GM06990 (cell line): ENCODE measurements around the genes RNF38, POLR1E and EXOSC3.

DNA sequence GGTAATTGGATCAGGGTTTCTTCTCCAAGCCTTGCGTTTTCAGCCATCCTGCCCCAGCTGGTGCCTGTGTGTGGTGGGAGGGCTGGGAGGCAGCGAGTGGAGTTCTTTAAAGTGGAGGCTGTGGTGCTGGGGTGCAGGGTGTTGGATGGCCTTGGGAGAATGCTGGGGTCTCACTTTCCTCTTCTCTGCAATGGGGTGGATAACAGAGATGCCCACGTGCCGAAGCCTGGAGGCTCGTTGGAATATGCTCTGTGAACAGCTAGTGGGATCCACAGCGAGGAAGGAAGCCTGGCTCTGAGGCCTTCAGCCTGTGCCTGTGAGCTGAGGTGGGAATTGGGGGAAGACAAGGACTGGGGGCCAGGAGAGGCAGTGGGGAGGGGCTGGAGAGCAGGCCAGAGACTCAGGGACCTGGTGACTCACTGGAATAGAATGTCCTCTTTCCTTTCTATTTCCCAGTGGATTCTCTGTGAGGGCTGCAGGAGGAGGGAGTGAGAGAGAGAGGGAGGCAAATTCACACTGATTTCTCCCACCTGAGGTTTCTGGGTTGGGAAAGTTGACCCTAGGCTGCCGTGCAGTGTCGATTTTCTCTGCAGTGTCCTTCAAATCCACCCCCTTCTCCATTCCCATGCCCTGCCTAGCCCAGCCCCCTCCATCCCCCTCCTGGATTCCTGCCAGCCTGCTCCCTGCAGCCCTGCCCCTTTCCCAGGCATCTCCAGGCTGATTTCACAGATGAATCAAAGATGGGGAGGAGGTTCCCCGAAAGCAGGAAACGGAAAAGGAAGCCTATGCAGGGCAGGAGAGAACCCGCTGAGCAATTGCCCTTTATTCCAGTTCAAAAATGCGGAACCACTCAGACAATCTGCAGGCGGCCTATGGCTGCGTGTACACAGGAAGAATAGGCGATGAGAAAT, 1.5 kb upstream of the SPAAR start:
- RRBS = no CpG with 5 or more reads among the region's 15 CpGs

- RRBS = no CpG with 5 or more reads among the region's 8 CpGs
These were observed 19.9 kb downstream of the SPAAR start for GRCh38 chr9:35929148-35929626.

DNA sequence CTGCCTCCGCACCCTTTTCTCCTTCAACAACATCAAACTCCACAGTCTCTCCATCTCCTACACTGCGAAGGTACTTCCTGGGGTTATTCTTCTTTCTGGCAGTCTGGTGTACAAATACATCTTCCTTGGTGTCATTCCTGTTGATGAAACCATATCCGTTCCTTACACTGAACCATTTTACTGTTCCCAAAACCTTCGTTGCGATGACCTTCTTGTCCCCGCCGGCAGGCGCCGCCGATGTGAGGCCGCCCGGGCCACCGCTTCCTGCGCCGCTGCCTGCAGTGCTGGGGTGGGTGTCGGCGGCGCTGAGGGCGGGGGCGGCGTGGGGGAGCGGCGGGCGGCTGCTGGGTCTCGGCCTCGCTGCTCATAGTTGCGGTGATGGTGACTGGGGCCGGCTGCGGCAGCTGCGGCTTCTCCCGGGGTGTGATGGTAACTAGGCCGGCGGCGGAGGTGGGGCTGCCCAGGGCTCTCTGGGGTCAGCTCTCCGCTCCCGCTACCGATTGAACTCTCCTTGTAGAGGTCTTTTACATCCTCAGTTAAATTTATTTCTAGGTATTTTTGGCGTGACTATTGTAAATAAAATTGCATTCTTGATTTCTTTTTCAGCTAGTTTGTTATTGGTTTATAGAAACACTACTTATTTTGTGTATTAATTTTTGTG, 14.1 kb upstream of the OR2S2 start:
- RRBS = no CpG with 5 or more reads among the region's 38 CpGs

DNA sequence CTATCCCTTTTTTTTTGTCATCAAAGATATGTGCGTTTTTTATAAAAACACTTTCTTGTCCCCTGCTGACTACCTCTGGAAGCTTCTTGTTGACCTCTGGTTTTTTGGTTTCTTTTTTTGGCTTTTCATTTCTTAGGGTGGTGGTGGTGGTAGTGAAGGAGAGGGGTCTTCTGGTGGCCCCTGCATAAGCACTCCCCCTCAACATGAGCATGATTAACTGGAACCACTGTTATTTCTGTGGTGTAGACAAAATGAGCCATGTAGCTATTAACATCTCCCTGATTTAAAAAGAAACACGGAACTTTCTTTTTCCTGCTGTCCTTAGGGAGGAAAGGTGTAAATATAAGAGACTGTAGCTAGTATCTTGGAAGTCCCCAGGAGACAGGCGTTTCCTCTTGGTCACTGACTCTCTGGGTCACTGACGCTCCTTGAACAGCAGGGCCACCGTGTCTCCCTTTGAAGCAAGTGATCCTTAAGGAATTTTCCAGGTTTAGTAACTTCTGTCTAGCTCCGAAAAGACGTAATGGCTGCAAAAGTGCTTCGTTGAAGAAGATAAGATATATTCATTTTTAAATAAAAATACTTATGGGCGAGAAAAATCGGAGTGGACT, 881 bp upstream of the CLTA start:
- RRBS = no CpG with 5 or more reads among the region's 10 CpGs

DNA sequence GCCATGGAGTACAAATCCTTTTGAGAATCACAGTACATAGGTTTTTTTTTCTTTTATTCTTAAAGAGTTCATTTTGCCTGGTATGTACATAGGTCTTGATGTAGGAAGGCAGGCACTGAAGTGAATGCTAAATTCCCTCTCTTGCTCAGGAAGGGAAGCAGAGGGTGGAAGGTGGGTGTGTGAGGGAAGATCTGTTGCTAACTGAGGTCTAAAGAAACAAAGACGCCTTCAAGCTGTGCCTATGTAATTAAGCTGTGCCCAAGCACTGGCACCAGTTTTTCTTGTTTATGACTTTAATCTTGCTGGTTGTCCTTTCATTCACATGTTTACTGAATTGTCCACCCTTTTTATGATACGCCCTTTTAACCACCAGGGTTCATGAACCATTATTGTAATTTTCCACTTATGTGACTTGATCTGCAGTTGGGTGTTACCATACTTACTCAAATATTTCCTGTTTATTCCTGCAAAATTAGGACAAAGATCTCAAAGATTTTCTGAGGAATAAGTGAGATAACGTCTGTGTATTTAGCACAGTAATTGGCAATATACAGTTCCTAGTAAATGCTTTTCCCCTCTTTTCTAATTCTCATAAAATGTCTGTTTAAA, 38.4 kb upstream of the GNE start:
- RRBS = no CpG with 5 or more reads among the region's 3 CpGs

DNA sequence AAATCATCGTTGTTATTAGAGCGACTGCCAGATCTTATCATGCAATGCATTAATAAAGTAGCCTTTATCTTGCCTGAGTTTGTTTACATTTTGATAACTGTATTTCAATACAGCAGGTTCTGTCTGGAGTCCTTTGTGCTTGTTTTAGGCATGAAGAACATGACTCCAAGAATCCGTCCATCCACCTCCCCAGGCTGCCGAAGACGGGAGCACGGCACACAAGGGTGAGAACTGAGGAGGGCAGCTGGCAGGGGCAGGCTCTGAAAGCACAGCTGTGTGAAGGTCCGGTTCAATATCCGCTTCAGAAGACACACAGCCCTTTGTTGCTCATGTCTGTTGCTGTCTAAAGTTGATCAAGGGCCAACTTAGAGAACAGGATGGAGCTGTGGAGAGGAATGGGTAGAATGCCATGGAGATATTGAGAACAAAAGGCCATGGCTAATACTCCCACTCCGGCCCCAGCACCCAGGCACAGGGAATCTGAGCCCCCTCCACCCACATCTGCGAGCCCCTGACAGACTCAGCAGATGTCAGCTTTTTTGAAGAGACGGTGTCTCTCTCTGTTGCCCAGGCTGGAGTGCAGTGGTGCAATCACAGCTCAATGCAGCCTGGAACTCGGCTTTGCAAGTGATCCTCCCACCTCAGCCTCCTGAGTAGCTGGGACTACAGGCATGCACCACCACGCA, 58.5 kb upstream of the GNE start:
- RRBS = no CpG with 5 or more reads among the region's 13 CpGs

DNA sequence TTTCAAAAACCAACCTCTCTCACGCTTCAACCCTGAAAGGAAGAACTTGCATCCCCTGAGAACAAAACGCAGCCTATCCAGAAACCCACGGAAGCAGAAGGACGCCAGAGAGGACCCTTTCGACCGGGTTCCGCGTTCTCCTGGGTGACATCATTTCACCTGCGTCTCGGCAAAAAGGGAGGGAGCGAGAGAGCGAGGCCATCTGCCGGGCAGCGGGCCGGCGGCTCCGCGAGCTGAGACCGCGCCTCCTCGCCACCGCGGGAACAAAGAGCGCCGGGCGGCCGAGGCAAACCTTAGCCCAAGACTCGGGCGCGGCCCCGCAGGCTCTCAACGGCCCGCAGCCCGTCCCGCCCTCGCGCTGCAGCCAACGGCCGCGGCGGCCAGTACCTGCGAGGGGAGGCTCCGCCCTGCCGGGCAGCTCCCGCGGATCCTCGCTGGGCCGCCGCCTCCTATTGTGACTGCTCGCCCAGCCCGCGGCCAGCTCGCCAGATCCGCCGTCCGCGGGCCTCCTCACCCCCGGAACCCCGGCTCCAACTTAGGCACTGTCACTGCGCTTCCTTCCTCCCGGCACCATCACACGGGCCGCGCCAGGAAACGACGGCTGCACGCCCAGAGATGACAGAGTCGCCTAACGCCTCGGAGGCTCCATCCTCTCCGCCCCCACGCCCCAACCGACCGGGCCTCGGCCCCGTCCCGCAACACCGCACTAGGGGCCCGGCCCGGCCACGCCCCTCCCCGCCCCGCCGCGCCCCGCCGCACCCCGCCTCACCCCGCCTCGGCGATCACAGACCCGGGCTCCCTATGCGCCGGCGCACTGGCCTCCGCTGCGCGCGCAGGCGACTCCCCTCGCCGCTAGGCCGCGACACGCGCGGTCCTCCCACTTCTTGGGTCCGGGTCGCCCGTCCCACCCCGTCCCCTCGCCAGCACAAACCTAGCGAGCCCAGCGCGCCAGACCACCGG, at the start of gene RNF38:
RNF38 (minus strand) TSS at position 103 of the 960 bp plus-strand sequence.
- RRBS = 3% methylated on average over 78 of the region's 116 CpGs

DNA sequence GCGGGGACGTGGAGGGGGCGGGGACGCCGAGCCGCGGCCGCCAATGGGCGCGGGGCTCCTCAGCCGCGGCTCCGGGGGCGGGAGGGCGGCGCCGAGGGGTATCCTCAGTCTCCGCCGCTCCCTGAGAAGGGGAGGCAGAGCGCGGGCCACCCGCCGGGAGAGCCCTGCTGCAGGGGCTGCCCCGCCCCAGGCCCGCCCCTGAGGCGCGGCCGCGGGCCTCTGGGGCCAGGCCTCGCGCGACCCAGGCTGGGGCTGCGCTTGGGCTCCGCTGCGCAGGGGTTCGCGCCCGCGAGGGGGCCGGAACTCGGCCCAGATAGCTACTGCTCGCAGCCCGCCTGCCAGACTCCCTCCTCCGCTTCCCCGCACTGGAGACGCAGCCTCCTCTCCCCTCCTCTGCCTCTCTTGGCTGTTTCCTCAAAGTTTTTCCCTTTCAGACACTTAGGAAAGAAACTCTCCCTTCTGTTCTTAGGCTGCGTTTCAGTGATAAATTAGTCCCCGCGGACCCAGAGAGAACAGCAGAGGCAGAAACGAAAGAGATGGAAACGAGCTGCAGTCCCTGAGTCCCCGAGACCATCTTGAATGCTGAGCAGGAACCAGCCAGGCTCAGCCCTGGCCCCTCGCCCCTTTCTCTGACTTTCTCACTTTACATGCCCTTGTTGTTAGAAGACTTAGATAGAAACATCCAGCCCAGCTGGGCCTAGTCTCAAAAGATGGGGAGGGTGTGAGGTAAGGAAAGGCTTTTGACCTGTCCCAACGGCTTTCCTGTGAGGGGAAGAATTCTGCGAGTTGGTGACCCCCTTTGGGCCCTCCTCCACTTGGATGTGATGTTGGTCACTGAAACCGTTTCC, 84.8 kb upstream of the MELK start:
- RRBS = 2% methylated on average over 16 of the region's 56 CpGs

GRCh38 chr9:36985927-36986568, 48.0 kb downstream of the PAX5 start:
- RRBS = 80% methylated on average over 9 of the region's 82 CpGs

DNA sequence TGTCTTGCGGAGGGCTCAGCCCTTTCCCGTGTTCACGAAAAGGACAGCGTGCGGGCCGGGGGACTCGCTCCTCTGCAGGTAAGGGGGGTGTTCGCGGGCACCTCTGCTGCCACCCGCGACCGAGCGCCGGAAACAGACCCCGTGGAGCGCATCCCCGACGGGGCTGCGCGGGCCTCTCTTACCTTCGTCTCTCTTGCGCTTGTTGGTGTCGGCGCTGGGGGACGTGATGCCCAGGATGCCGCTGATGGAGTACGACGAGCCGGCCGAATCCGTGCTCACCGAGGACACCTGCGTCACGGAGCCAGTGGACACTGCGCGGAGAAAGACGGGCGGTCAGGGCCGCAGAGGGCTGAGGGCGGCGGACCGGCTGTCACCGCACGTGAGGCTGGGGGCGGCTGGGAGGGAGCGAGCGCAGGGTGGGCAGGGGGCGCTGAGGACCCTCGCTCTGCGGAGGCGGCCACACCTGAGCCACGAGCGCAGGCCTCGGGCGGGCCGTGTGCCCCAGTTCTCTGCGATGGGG, 31.5 kb downstream of the PAX5 start:
- RRBS = 25% methylated on average over 18 of the region's 57 CpGs

DNA sequence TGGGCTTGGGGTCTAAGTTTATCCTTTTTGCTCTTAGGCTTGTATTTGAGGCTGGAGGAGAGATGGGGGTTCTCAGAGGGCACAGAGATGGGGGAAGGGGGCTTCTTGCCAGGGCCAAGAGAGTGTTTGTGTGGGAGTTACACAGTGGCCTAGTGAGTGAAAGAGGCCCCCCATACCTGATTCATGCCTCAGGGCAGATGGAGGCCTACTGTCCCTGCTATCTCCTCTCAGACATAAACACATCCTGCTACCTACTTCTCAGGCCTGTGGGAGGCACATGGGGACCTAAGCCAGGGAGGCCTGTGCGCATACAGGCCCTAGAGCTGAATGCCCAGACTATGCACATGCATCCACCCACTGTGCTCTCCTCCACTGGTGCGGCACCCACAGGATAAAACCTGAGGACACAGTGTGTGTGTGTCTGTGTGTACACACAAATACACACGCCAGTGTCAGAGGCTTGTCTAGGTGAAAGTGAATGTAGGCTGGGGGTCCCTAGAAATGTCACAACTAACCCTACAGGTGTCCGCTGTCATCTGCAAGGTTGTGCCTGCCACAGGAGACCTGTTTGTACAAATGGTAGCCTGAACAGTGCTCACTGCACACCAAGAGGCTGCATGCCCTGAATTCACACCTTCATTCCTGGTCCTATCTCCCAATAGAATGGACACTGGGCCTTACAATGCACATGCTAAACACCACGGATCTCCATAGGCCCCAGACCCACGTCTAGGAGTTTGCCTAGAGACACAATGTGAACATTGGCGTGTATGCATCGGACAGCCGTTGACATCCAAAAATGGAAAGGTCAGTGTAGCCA, 1.3 kb downstream of the PAX5 start:
- RRBS = no CpG with 5 or more reads among the region's 9 CpGs

- RRBS = no CpG with 5 or more reads among the region's 7 CpGs
These were observed 138.7 kb upstream of the GRHPR start for GRCh38 chr9:37283286-37284612.

DNA sequence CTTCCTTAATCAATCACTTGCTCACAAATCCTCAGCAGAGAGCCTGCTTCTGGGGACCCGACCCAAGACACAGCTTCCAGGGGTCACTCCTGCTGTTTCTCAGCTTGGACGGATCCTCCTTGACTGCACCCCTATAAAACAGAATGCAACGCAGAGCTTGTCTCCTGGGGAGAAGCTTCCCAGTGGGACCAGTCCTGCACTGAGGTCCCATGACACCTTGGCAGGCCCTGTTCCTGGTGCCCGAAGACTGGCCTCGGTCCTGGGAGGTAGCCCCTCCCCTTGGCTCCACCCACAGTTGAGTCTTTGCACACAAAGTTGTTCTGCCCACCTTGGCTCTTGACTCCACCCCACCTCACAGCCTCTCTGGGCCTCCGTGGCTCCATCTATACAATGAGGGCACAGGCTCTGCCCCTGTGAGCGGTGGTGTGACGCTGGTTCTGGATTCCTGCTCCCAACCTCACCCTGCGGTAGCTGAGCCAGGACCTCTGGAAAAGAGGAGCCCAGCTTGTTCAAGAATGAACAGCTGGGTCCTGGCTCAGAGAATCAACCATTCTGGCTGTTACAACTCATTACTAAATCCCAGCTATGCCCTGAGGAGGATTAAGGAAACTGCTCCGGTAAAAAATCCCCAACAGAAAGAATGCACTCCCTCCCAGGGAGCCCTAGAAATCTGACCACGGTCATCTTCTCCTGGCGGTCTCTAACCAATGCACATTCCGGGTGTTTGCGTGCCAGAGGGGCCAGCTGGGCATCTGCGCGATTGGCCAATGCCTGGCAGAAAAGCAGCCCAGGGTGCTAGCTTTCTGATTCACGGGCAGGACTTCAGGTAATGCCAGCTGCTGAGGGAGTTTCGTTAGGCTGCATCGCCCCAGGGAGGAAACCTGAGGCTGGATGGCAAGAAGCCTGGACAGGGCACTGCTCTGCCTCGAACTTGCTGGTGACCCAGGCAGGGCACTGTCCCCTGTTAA, 10.0 kb upstream of the GRHPR start:
- RRBS = 98% methylated on average over 3 of the region's 20 CpGs

GRCh38 chr9:37485211-37486332, at the start of gene POLR1E:
Gene POLR1E, plus strand, starts transcription at chr9:37485948.
- RRBS = no CpG with 5 or more reads among the region's 66 CpGs

DNA sequence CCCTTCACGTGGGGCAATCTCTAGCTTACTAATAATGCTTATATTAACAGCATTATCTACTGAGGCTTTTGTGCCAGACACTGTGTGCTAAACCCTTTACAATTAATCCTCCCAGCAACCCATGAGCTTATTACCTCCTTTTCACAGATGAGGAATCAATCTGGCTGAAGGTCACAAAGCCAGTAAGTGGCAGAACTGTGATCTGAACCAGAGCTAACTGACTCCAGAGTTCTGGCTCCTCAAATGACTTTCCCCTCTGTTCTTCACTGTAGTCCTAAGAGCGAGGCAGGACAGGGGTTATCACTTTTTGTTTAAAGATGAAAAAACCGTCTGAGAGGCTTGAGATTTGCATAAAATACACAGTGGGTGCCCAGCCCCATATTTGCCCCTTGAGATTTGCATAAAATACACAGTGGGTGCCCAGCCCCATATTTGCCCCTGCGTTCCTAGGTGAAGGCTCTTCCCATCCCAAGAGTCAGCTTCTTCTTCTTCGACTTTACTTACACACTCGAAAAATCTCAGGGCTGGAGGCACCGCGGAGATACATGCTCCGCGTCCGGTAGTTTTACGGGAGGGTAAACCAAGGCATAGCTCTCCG, 693 bp downstream of the FBXO10 start:
- RRBS = 7% methylated on average over 3 of the region's 13 CpGs

- RRBS = no CpG with 5 or more reads among the region's 7 CpGs
These were observed 4.5 kb downstream of the EXOSC3 start for GRCh38 chr9:37780153-37780972.

- RRBS = 3% methylated on average over 47 of the region's 79 CpGs
These were observed at the start of gene EXOSC3 for GRCh38 chr9:37784391-37785524. Gene EXOSC3, minus strand, starts transcription at chr9:37785064.

DNA sequence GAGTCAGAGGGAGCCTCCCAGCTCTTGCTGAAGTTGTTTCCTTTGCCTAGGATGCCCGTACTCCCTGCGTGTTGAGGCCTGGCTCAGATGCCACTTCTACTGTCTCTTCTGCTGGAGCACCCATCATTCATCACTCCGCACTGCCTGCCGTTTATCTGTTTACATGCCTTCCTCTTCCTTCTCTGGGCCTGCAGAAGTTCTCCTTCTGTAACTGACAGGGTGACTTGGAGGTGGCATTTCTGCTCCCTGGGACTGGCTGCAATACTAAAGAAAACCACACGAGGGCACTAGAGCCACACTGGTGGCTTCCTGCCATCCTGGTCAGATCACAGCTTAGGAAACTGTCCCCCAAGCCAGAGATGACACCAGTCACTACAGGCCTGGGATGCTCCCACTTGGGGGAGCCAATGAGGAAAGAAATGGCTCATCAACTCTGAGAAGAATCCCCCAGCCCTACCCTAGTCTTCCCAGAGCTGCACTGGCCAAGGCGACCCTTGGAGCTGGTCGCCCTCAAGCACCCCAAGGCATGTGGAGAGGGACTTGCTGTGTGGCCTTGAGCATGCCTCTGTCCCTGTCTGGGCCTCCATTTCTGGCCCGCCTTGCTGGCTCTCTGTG, 9.7 kb upstream of the SLC25A51 start:
- RRBS = no CpG with 5 or more reads among the region's 8 CpGs

GRCh38 chr9:37984844-37985553, 81.1 kb upstream of the SLC25A51 start:
- RRBS = no CpG with 5 or more reads among the region's 18 CpGs

- RRBS = no CpG with 5 or more reads among the region's 15 CpGs
These were observed 71.2 kb downstream of the SHB start for GRCh38 chr9:37997611-37998362.